Ureter (tissue), 1 donor: ENCODE measurements around the genes POM121 and SPDYE11.

GRCh38 chr7:72610979-72611443 is 198.9 kb upstream of the CALN1 start:
- PRO-cap: no peak

DNA sequence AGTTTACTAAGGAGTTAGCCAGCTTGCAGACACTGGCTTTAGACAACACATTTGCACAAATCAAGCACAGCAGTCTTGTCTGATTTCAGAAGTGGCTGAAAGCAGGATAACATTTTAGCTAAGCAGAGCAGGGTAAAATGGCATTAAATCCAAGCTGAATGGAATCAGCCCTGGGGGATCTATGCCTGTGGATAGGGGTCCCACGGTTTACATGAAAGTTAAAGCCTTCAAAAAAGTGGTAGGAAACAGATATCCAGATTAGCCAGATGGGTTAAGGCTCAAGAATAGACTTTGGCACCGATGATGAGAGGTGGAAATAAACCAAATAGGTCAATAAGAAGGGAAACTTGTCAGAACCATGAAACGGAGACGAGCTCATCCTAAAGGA is 139.1 kb downstream of the TYW1B start:
- PRO-cap: no peak

DNA sequence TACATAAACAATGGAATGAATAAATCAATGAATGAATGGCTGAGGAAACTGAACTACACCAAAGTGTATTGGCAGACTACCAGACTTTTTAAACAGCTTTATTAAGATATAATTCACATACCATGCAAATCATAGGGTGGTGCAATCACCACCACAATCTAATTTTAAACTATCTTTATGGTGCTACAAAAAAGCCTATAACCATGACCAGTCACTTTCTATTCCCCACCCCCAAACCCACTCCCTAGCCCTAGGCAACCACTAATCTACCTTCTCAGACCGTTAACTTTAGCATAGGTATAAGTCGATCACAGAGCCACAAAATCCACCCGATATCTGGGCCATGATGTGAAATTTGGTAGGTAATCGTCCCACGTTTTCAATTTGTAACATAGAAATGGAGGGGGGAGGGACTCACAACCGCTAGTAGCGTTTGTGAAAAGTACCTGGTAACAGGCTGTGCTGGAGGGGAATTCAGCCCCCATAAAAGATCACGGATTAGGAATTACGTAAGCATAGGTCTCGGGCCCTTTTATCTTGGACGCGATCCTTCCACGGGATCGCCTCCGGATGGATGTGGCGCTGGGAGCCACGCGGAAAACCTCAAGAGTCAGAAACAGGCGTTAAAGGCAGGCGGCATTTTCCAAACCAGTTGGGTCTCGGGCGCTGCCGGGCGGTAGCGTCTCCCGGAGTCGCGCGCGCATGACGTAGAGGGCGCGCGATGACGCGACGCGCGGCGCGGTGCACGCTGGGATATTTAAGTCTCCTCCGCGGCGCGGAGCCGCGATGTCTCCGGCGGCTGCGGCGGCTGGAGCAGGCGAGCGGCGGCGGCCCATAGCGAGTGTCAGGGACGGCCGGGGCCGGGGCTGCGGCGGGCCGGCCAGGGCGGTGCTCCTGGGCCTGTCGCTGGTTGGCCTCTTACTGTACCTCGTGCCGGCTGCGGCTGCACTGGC is at the start of gene POM121:
TSS of gene POM121 (plus strand) at position 760 of the 953 bp plus-strand sequence.
- PRO-cap: bidirectional peak, plus-strand start at position 786 of the sequence, minus-strand start at position 678 of the sequence

- PRO-cap: no peak
Observed at GRCh38 chr7:72938332-72938838, 13.5 kb downstream of the POM121 start.

GRCh38 chr7:73057826-73058188 is at the start of gene SPDYE11:
Gene SPDYE11 (minus strand): TSS chr7:73057911.
- PRO-cap: no peak

DNA sequence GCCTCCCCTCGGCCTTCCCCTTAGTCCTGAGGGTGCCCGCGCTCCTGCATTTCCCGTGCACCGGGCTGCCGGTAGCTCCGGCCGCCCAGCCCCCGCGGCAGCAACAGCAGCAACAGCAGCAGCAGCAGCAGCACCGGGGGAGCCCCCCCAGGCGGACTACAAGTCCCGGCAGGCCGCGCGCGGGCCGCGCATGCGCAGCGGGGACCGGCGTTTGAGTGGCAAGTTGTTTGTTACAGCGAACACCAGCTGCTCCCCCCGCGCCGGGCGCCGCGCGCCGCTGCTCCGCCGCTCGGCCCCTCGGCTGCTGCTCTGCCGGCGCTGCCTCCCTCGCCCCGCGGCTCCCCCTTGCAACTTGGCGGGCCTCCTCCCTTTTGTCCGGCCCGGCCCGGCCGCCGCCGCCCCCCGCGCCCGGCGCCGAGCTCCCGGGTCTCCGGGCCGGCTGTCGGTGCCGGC is 501 bp downstream of the SPDYE10 start:
- PRO-cap: bidirectional peak, plus-strand start at position 238 of the sequence, minus-strand start at position 158 of the sequence

GRCh38 chr7:73303631-73304448 is 4.8 kb downstream of the NSUN5 start:
- PRO-cap: no peak

- PRO-cap: no peak
Observed at GRCh38 chr7:73324047-73324949, 3.6 kb downstream of the TRIM50 start.

DNA sequence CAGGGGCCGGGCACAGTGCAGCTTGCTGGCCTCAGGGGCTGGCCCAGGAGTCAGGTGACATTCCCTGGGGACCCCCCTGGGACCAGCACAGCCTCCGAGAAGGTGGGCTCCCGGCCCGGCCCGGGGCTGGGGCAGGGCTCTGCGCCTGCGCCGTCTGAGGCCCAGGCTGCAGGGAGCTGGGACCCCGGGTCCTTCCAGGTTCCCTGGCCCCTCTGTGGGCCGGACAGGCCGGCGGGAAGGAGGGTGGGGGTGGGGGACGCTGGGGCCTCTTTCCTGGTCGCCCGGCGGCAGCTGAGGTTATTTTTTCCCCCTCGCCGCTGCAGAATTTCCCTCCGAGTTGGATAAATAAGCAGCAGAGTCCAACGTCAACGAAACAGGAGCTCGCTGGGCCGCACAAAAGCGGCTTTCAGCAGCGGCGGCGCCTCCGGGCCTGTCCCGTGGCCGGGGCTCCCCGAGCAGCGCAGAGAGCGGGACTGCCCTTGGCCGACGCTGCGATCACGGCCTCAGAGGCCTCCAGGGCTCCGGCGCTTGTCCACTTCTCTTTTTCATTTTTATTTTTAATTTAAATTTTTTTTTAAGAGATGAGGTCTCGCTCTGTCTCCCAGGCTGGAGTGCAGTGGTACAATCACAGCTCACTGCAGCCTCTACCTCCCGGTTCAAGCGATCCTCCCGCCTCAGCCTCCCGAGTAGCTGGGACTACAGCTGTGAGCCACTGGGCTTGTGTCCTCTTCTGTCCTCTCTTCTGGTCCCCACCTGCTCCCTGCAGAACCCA is 9.4 kb upstream of the FZD9 start:
- PRO-cap: no peak

DNA sequence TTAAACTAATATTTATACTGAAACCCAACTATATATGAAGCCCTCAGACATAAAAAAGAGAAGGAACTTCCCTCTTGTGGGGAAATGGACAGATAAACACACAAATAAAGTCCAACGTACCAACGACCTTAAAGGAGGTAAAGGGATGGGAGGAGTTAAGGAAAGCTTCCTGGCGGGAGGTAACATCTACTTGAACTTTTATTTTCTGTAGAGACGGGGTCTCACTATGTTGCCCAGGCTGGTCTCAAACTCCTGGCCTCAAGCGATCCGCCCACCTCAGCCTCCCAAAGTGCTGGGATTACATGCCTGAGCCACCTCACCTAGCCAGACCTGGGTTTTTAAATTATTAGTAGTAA is 1.4 kb downstream of the BCL7B start:
- PRO-cap: no peak

DNA sequence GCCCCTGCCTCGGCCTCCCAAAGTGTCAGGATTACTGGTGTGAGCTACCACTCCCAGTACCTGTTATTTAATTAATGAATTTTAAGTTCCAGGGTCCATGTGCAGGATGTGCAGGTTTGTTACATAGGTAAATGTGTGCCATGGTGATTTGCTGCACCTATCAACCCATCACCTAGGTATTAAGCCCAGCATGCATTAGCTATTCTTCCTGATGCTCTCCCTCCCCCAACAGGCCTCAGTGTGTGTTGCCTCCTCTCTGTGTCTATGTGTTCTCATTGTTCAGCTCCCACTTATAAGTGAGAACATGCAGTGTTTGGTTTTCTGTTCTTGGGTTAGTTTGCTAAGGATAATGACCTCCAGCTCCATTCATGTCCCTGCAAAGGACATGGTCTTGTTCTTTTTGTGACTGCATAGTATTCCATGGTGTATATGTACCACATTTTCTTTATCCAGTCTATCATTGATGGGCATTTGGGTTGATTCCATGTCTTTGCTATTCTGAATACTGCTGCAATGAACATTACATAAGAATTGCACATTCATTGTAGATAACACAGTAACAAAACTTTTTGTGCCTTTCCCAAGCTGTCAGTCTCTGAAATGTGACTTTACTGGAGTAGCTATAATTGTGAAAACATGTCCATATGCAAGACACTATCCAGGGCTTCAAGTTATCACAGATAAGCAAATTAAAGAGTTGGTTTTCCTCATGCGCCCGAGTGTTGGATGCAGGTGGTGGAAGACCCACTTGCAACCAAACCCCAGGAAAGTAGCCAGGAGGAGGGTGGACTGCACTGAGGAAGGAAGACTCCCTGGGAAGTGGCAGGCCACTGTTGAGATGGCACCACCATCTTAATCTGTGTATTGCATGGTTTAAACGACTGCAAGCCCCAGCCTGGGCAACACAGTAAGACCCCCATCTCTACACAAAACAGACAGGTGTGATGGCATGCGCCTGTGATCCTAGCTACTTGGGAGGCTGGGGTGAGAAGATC is 9.2 kb upstream of the BCL7B start:
- PRO-cap: no peak

- PRO-cap: no peak
Observed at GRCh38 chr7:73612758-73613170, 11.6 kb downstream of the MLXIPL start.

- PRO-cap: no peak
Observed at GRCh38 chr7:73682235-73682724, 973 bp downstream of the DNAJC30 start.

DNA sequence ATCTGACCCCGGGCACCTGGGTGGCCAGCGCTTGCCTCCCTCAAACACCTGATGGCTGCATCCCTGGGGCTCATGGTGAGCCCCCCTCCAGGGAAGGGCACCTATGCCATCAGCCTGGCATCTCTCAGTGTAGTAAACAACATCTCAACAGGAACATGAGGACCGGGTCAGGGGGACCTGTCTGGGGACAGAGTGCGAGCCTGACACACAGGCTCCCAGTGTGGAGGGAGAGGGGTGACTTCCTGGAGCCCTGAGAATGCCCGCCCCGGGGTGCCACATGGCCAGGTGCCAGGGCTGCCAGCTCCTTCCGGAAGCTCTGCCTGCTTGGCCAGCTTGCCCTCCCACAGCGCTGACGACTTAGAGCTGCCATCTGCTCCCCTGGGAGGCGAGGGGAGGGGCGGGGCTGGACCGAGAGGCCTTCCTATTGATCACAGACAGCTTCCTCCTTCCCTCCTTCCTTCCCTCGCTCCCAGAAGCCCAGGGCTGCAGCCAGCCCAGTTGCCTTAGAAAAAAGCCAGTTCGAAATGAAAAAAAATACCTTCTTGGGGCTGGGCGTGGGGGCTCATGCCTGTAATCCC is 12.3 kb downstream of the STX1A start:
- PRO-cap: no peak

DNA sequence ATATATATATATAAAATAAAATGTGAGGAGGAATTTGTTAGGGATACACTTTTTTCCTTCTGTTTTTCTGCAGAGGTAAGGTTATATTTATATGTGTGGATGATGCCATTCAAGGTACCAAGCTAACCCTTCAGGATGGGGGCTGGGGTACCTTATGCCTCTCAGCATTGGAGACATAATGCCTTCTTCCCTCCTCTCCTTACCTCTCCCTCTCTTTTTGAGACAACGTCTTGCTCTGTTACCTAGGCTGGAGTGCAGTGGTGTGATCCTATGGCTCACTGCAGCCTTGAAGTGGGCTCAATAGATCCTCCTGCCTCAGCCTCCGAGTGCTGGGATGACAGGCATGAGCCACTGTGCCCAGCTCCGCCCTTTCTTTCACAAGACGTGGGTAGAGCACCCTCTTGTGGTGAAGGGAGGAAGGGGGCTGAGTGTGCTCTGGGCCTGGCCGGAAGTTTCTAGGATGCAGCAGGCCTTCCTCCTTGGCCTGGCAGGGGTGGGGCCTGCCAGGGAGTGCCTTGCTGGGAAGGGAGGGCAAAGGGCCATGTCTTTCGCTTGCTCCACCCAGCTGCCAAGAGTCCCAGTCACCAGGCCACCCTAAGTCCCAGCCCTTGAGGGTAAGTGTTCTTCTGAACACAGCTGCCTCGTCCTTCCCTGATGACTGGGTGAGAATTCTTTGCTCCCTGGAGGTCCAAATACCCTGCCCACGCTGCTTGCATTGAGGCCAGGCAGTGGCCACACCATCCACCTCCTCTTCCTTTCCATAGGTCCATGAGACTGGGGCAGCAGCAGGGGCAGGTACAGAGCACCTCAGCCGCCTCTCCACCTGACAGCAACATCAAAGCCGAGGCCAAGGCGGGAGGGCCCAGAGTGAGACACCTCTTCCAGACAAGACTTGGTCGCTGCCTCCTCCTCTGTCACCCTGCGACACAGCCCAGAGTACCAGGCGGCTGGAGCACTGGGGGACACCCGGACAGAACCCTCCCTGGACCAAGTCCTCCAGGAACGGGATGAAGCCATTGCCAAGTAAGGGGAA is 3.8 kb downstream of the ABHD11 start:
- PRO-cap: no peak

DNA sequence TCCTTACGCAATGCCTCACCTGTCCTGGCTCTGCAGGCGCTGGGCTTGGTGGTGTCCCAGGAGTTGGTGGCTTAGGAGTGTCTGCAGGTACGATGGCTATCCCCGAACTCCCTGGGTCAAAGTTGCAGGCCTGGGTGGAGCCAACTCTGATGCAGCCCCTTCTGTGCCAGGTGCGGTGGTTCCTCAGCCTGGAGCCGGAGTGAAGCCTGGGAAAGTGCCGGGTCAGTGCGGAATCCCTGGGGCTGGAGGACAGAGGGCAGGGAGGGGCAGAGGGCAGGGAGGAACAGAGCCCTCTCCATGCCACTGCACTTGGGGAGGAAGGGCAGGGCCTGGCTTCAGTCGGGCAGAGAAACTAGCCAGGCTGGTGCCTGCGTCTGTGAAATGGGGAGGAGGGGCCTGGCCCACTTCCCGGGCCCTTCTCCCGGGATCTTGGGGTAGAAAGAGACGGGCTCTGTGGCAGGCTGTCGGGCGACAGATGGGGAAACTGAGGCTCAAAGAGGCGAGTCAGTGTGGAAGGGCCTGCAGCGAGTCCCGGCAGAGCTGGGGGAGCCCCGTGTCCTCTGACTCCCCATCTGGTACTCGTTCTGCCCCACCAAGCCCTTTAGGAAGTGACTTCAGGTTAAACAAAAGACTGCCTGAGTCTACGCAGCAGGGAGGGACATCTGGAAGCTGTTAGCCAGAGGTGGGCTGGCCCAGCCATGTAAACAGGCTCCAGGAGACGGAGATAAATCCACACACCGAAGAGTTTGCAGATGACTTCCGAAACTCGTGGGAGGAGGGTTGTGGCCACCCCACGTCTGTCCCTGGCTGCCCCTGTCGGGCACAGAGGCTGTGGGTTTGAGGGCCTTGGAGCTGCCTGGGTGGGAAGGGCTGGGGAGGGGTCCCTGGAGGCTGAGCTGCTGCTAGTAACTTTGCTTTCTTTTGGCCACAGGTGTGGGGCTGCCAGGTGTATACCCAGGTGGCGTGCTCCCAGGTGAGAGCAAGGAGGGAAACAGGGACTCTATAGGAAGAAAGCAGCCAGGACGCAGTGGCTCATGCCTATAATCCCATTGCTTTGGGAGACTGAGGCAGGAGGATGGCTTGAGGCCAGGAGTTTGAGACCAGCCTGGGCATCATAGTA is 15.3 kb downstream of the ELN start:
- PRO-cap: no peak

DNA sequence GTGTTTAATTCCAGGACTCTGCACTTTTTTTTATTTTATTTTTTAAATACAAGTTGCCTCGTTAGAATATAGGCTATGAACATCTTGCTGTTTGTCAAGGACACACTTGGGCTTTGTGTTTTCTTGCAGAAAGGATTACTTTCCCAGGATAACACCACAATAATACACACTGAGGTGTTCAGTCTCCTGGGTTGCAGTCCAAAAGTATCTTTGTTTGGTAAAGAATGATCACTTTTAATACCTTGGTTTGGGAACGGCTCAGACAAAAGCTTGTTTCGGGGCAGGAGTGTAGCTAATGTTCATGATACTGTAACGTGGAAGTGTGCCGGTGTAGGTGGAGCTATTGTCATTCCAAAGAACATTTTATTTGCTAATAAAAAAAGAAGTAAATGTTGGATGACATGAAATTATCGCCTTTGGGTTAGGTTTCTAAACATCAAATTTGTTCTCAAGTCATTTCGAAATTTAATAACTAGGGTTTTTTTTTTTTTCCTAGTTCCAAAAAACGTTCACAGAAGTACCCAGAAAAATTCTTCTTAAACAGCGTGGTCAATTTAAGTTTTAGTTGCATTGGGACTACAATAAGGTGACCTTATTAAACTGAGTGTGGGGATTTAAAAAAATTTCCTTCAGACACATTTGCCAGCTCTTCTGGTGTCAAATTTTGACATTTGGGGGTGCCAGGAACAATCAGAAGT is 1.2 kb downstream of the EIF4H start:
- PRO-cap: no peak

- PRO-cap: no peak
Observed at GRCh38 chr7:74452421-74452915, 1.2 kb upstream of the GTF2IRD1 start.

DNA sequence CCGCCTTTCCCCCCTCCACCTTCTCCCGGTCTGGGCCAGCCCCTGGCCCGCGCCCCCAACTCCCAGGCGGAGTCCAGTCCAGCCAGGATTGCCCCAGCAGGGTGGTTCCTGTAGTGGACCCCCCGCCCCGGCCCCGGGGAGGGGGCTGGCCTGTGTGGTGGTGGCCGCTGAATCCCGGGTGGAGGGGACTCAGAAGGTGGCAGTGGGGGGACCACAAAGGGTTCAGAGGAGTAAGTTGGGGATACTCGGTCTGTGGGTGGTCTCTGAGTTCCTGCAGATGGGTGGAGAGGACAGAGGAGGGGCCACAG is 829 bp downstream of the GTF2IRD1 start:
- PRO-cap: no peak

DNA sequence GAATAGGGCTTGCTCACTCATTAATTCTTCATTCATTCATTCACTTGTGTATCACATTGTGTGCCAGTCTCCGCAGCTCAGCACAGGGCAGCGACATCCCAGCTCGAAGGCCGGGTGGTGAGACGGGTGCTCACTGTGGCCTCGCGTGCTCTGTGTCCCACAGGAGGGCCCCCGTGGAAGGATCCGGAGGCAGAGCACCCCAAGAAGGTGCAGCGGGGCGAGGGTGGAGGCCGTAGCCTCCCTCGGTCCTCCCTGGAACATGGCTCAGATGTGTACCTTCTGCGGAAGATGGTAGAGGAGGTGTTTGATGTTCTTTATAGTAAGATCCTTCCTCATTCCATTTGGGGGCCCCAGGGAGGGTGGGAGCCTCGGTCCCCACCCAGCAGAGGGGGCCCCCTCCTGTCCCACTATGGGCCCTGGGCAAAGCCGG is 61.6 kb downstream of the GTF2IRD1 start:
- PRO-cap: no peak